Placental pericyte (primary cell): ENCODE results near the genes TM4SF18 and COMMD2.

DNA sequence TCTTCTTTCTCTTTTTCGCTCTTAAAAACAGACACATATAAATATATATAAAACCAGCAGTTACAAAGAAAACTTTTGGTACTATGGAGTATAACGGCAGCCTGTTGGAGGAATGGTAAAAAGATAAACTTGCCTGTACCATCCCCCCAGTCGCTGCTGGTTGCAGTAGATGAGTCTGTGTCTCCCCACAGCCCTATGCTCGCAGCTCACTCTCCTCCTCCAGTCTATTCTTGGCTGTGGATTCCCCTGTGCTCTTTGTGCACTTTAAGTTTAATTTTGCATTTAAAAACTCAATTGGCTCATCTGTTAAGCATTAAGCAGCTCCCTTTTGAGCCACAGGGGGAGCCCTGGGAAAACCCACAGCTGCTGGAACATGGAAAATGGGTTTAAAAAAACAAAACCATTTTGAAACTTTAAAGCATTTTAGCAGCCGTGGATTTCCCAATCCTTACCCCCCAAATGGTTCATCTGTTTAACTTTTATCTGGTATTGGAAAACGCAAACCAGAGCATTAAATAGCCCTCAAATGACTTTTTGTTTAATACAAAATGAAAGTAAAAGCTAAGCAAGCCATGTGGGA lies 536.8 kb downstream of the ZIC1 start:
- CAGE, long polyA plus RNA = no peak

- CAGE, long polyA plus RNA = no peak
Measured at GRCh38 chr3:148698403-148698855, 726 bp downstream of the AGTR1 start.

GRCh38 chr3:148955593-148956277 lies 35.6 kb upstream of the GYG1 start:
- CAGE, long polyA plus RNA = no peak

DNA sequence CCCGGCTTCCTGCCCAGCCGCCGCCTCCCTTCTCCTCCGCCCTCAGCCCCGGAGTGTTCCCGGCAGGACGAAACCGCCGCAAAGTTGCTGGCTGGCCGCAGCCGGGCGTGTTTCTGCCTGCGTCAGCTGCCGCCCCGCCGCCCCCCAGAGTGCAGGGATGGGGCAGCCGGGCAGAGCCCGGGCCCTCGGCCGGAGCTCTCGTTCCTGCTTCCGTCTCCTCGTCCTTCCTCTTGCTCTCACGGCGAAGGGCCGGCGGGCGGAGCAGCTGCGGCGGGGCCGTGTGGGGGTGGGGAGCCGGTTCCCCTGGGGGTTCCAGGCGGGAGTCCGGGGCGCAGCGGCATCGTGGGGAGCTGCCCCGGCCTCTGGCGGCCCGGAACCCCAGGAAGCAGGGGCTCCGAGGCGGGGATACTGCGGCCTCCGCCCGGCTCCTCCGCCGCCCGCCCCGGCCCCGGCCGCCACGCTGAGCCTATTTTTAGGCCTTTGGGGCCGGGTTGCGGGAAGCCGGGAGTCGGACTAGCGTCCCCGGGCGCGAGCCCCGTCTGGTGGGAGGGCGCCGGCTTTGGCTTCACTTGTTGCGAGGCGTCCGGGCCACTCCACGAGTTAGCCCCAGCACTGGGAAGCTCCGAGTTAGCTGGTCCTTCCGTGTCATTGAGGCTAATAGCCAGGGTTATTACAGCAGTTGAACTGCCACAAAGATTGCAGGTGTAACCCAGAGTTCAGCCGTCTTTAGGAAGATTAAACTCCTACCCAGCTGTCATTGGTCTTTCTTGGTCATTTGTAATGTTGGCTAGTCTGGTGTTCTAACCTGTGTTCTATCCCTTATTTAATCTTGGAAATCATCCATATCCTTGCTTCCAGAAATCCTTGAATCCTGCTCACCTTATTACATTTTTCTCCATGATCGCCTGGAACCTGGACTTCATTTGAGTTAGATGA lies 613 bp downstream of the GYG1 start:
- CAGE, long polyA plus RNA = no peak

- CAGE, long polyA plus RNA = no peak
Measured at GRCh38 chr3:149016958-149017194, 25.5 kb downstream of the GYG1 start.

- CAGE, long polyA plus RNA = no peak
Measured at GRCh38 chr3:149333117-149334094, at the start of gene TM4SF18. Gene TM4SF18, minus strand, starts transcription at chr3:149333636.

GRCh38 chr3:149340591-149340982 lies 7.2 kb upstream of the TM4SF18 start:
- CAGE, long polyA plus RNA = no peak

GRCh38 chr3:149387958-149388591 lies 10.6 kb upstream of the TM4SF1 start:
- CAGE, long polyA plus RNA = no peak

- CAGE, long polyA plus RNA = no peak
Measured at GRCh38 chr3:149388652-149389474, 11.4 kb upstream of the TM4SF1 start.

GRCh38 chr3:149475043-149476148 lies 899 bp downstream of the TM4SF4 start:
- CAGE, long polyA plus RNA = no peak

- CAGE, long polyA plus RNA = no peak
Measured at GRCh38 chr3:149572576-149573199, 85.1 kb downstream of the WWTR1 start.

- CAGE, long polyA plus RNA = no peak
Measured at GRCh38 chr3:149589215-149589871, 68.5 kb downstream of the WWTR1 start.

- CAGE, long polyA plus RNA = no peak
Measured at GRCh38 chr3:149615467-149615916, 42.3 kb downstream of the WWTR1 start.

- CAGE, long polyA plus RNA = no peak
Measured at GRCh38 chr3:149751796-149753080, at the start of gene COMMD2. Gene COMMD2, minus strand, starts transcription at chr3:149752489.

- CAGE, long polyA plus RNA = no peak
Measured at GRCh38 chr3:149969941-149970681, 584 bp downstream of the PFN2 start.

GRCh38 chr3:150077967-150078342 lies 107.3 kb upstream of the PFN2 start:
- CAGE, long polyA plus RNA = no peak

DNA sequence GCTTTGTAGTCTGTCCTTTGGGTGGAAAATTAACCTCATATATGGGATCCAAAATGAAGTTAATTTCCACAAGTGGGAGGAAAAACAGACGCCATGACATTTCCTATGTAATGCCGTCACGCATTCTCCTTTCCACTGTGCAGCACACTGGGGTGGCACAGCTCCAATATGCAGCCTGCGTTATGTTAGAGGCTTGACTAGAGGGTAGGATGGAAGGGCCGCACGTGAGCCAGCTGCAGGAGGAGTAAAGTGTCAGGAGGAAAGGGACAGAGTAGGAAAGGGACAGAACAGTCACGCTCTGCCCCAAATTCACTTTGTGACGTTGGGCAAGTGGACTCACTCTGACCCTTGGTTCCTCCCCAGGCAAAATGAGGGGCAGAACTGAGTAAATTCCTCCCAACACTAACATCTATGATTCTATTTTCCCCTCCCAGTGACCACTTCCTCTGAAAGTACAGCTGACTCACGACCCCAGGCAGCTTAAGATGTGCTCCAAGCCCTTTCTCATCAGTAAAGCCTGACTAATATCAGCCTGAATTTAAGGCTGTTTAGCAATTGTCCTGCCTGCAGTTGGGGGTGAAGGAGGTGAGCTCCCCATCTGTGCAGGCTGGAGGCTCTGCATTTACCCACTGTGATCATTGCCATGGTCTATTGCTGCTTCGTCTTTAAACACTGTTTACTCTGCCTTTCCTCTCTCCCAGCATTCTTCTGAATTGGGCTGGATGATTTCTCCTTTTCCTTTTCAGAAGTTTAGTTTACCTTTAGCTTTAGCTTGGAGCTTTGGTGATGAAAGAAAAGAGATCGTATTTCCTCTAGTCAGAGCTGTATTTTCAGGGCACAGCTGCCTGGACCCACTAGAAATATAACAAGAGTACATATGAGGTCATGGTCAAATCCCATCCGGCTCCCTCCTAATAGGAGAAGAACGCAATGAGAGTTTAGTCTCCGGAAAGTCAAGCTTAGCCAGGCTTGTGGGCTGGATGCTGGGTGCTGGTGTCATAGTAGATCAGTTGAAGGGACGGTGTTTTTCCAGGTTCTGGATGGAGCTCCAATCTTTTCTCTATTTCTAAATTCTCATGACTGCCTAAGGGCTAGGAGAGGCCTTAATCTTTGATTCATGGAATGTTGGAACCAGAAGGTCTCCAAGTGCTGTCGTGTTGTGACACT lies 176.8 kb upstream of the PFN2 start:
- CAGE, long polyA plus RNA = no peak

DNA sequence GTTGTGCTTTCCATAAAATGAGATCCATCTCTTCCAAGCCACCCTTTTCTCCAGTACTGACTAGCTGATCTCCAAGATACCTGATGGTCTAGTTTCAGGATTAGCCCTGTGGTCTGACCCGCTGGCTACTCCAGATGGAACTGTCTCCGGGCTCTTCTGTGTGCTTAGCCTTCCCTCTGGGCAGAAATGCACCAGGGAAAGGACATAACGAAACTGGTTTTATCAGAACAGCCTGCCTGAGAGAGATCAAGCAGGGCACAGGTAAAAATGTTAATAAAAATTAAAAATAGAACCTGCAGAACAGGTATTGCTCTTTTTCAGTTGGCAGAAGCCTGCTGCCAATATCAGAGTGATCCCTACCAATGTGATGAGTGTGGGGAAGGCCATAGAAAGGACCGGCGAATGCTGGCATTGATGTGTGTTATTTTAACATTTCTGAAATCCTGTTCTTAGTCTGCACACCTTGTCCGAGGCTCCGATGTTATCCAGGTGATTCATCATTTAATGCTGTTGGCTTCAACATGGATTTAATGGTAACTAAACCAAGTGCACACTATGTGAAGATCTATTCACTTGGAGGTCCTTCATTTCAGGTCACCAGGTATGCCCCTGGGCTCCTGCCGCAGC lies 169.6 kb upstream of the TSC22D2 start:
- CAGE, long polyA plus RNA = no peak

DNA sequence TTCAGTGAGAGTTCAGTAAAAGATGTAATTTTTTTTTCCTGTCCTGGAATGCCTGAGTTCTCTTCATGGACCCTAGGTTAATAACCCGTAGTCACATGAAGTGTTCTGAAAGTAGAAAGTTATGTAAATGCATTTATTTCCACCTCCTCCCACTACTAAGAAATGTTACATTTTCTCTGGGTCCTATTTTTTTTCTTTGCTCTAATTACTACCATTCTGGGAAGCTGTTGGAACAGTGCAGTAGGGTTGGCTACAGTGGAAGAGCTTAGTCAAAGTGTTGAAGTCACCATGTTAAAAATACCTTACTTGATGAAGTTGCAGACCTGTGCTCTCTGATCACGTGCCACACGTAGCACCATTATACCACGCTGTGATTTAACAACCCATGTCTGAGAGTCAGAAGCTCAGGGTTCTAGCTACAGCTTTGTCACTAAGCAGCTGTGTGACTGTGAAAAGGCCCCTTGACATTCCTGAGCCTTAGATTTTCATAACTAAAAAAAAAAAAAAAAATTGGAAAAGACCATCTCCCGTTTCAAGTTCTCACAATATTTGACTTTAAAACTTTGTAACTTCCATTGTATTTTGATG lies 153.7 kb upstream of the TSC22D2 start:
- CAGE, long polyA plus RNA = no peak

- CAGE, long polyA plus RNA = no peak
Measured at GRCh38 chr3:150426251-150426499, 18.1 kb downstream of the TSC22D2 start.